Measurements from ENCODE around the genes TOGARAM1, PRPF39 and RPS29.

DNA sequence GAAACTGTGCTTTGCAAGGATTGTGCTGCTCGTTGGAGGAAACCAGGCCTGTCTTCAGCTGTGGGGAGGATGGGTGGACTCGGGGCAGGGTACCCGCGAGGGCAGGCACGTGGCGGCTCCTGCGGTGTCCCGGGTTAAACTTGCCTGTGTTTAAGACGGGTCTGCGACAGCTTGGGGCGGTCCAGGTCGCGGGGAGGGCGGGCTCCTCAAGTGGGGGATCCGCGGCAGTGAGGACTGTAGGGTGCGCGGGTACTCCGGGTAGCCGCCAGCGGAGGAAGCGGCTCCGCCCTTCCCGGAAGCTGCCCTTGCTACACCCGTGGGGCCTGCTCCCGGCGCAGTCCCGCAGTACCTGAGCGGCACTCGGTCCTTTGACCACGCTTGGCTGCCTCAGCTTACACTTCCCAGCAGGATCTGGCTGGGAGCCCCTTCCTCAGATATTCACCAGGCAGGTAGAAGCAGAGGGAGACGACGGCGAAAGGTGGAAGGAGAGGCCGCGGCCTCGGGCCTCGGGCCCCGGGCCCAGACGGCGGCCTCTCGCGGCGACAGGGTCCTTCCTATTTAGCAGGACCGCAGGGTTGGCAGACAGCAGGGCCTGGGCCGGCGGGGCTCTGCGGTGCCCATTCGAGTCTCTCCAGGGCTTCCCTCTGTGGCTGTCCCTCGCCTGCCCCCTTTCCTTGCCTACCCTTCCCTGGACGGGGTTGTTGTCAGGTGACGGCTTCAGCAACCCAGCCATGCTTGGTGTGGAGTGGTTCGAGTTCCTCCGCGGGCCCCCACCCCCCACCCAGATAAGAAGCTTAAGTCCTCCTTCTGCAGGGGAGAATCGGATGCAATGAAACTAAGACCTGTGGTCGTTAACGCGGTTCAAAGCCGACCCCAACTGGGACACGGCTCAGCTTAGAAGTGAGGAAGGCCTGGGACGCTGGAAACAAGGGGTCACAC lies 3.0 kb downstream of the TTC6 start:
- PRO-cap, result bidirectional peak, plus-strand start at position 345 of the sequence, minus-strand start at position 229 of the sequence

DNA sequence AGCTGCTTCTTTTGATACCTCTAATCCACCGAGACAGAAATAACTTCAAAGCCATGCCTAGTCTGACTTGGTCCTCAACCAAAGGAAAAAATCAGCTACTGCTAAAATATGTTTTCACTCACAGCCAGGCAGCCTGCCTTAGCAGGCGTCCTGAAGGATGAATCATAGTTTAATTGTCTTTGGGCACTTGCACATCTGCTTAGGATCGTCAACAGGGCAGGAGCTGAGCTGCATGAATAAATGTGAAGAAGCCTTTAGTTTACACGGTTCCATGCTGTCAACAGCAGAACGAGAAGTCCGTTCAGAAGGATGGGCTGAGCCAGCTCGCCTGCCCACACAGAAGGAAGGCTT lies 269.8 kb downstream of the TTC6 start:
- PRO-cap, result no peak

DNA sequence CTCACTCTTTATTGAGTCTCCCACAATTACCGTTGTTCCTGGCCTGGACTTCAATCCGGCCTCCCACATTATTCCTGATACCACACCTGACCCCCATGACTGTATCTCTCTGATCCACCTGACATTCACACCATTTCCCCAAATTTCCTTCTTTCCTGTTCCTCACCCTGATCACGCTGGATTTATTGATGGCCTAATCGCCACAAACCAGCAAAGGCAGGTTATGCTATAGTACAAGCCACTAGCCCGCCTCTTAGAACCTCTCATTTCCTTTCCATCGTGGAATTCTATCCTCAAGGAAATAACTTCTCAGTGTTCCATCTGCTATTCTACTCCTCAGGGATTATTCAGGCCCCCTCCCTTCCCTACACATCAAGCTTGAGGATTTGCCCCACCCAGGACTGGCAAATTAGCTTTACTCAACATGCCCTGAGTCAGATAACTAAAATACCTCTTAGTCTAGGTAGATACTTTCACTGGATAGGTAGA lies 13.1 kb upstream of the SSTR1 start:
- PRO-cap, result no peak

DNA sequence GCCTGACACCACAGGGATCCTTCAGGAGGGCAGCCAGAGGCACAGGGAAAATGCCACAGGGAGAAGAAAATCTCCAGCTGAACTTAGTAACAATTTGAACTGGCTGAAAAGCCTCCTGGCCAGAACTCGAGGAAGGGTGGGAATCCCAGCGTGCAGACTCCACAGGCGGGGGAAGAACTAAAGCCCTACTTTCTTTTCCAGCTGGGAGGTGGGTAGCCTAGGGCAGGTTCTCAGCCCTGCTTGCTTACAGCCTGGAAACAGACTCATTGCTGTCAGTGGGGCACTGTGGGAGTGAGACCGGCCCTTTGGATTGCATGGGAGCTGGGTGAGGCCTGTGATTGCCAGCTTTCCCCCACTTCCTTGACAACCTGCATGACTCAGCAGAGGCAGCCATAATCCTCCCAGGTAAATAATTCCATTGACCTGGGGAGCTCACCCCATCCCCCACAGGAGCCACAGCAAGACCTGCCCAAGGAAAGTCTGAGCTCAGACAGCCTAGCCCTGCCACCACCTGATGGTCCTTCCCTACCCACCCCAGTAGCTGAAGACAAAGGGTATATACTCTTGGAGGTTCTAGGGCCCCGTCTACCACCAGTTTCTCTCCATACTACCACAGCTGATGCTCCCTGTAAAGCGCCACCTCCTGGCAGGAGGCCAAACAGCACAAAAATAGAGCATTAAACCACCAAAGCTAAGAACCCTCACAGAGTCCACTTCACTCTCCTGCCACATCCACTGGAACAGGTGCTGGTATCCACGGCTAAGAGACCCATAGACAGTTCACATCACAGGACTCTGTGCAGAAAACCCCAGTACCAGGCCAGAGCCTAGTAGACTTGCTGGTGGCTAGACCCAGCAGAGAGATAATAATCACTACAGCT lies 294.2 kb downstream of the SEC23A start:
- PRO-cap, result no peak

GRCh38 chr14:39266161-39266998 lies 32.7 kb downstream of the MIA2 start:
- PRO-cap, result bidirectional peak, plus-strand start at chr14:39266674, minus-strand start at chr14:39266453; bidirectional peak, plus-strand start at chr14:39266873, minus-strand start at chr14:39266786

DNA sequence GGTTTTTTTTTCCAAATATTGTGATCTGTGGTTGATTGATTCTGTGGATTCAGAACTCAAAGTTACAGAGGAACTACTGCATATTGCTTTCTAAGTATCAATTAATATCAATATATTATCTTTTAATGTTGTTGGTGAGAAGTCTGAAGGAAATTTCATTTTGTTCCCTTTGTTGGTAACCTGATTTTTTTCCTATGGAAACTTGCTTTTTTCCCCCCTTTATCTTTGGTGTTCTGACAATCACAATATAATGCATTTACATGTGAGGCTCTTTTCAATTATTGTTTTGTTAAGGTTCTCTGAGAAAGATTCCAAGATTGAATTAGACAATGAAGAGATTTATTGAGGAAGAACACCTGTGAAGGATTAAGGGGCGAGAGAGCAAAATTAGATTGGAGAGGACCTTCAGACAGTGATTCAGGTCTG lies 64.4 kb downstream of the FBXO33 start:
- PRO-cap, result no peak

- PRO-cap, result no peak
Measured at GRCh38 chr14:40740960-40741249, 865.8 kb upstream of the LRFN5 start.

DNA sequence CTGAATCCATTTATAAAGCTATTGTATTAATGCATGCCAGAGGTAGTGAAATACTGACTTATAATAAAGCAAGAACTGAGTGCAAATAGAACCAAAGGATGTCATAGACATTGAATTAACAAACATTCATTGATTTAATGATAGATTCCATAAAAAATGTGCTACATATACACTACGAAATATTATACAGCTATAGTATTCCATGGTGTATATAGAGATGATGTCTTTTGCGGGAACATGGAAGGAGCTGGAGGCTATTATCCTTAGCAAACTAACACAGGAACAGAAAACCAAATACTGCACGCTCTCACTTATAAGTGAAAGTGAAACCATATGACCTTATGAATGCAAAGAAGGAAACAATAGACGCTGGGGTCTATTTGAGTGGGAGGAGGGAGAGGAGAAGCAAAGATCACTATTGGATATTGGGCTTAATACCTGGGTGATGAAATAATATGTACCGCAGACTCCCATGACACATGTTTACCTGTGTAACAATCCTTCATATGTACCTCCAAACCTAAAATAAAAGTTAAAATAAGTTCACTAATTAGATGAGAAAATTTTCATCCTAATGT lies 142.7 kb downstream of the LRFN5 start:
- PRO-cap, result no peak

DNA sequence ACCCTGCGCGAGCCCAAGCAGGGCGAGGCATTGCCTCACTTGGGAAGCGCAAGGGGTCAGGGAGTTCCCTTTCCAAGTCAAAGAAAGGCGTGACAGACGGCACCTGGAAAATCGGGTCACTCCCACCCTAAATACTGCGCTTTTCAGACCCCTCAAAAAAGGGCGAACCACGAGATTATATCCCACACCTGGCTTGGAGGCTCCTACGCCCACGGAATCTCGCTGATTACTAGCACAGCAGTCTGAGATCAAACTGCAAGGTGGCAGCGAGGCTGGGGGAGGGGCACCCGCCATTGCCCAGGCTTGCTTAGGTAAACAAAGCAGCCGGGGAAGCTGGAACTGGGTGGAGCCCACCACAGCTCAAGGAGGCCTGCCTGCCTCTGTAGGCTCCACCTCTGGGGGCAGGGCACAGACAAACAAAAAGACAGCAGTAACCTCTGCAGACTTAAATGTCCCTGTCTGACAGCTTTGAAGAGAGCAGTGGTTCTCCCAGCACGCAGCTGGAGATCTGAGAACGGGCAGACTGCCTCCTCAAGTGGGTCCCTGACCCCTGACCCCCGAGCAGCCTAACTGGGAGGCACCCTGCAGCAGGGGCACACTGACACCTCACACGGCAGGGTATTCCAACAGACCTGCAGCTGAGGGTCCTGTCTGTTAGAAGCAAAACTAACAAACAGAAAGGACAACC lies 1136.5 kb downstream of the FSCB start:
- PRO-cap, result no peak

DNA sequence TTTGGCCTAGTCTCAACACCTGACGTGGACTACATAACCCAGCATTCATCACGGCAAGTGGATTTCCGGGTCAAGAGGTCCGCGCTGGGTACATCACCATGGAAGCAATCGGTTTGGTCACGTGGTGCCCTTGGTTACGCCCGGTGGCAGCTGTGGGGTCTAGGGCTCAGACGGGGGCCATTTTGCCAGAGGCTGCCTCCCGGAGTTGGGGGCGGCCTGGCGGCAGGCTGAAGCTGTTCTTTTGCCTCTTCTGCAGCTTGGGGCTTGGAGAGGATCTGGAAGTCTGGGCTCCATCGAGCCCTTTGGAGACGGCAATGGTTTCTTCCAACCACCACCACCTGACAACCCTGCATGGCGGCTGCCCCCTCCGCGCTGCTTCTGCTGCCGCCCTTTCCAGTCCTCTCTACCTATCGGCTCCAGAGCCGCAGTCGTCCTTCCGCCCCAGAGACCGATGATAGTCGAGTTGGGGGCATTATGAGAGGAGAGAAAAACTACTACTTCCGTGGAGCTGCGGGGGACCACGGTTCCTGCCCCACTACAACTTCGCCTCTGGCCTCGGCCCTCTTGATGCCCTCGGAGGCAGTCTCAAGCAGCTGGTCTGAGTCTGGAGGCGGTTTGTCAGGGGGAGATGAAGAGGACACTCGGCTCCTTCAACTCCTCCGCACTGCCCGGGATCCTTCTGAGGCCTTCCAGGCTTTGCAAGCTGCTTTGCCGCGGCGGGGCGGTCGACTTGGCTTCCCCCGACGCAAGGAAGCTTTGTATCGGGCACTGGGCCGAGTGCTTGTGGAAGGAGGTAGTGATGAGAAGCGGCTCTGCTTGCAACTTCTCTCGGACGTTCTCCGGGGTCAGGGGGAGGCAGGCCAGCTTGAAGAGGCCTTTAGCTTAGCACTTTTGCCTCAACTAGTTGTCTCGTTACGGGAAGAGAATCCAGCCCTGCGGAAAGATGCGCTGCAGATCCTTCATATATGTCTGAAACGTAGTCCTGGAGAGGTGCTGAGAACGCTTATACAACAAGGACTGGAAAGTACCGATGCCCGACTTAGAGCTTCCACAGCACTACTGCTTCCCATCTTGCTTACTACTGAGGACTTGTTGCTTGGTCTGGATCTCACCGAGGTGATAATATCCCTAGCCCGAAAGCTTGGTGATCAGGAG lies at the start of gene TOGARAM1:
Gene TOGARAM1, plus strand, starts transcription at position 120 of the 1,155 bp plus-strand sequence.
- PRO-cap, result bidirectional peak, plus-strand start at position 162 of the sequence, minus-strand start outside the sequence; bidirectional peak, plus-strand start at position 768 of the sequence, minus-strand start at position 681 of the sequence

GRCh38 chr14:44982950-44983805 lies 21.2 kb downstream of the TOGARAM1 start:
- PRO-cap, result no peak

DNA sequence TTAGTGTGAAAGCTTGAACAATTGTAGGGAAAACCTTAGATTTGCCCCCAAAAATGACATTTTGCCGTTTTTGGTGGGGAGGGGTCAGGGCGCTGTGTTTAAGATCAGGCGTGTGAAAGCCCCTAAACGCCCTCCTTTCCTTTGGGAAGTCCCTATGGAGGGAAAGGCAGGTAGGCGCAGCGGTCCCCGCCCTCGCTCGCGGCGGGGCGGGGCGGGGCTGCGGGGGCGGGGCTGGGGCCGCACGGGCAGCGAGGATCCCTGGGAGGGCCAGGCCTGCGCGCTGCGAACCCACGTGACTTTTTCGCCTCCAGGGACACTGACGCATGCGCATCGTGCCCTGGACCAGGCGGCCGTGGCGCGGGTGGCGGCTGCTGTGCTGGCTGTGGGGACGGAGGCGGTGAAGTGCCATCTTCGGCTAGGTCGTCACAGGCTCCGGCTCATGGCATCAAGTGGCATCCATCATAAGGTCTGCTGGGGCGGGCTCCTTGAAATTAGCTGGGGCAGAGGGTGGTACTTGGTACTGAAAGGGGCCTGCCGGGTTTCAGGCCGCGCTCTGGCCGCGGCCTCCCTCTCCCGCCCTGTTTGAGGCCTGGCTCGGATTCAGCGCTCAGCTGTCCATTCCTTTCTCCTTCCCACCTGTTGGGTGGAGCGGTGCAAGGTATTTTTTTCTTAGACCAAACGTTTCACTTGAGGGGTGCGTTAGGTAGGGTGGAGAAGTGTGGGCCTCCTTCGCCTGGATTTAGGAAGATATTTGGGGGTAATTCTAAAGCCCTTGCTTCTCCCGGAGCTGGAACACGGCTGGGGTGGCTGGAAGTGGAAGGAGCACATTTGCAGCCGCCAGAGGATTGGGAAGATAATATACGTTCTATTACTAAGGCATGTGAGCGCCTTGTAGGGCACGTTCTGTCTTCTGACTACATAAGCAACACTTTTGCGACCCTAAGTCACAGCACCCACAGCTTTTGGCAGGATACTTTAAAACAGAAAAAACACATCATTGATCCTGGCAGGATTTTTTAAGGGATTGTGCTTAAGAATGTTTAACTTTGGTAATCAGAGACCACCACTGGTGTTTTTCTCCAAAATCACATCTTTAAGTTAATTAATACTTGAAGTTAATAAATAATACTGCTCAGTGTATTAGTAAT lies at the start of gene PRPF39:
Gene PRPF39, plus strand, starts transcription at position 333 of the 1,148 bp plus-strand sequence.
- PRO-cap, result bidirectional peak, plus-strand start at position 345 of the sequence, minus-strand start at position 143 of the sequence

DNA sequence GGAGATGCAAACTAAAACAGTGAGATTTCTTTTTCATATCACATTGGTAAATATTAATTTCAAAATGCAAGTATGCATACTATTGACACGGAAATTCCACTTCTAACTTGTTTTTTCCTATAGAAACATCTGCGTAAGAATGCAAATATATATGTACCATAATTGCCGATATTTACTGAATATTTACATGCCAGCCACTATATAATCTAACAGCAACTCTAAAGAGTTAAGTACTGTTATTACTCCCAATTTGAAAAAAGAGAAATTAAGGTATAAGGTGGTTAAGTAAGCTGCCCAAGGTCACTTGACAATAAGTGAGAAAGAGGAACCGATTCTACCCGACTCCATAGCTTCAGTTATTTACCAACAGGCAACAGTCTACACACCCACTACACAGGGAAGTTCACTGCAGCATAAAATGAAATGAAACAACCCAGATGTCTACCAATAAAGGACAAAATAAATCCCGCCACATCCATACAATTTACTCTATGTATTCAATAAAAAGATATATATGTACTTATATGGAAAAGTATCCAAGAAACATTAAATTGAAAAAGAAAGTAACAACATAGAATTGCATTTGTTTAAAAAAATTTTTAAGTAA lies 1.1 kb downstream of the MIS18BP1 start:
- PRO-cap, result no peak

- PRO-cap, result no peak
Measured at GRCh38 chr14:45889016-45889505, 636.1 kb upstream of the MIS18BP1 start.

DNA sequence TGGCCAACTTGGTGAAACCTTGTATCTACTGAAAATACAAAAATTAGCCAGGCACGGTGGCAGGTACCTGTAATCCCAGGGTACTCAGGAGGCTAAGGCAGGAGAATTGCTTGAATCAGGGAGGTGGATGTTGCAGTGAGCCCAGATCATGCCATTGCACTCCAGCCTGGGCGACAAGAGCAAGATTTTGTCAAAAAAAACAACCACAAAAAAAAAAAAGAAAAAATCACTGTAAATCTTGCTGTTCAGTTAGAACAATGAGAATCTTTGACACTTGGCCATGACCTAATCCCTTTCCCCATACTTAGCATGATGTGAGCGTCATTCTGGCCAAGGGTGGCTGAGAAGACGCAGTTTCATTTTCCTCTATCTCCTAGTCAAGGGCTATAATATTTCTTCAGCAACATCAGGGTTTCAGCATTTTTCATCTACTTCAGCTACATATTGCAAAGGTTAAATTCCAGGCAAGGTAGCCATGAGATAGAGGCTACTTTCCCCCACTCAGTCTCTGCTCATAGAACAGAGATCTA lies 599.4 kb upstream of the MDGA2 start:
- PRO-cap, result no peak

DNA sequence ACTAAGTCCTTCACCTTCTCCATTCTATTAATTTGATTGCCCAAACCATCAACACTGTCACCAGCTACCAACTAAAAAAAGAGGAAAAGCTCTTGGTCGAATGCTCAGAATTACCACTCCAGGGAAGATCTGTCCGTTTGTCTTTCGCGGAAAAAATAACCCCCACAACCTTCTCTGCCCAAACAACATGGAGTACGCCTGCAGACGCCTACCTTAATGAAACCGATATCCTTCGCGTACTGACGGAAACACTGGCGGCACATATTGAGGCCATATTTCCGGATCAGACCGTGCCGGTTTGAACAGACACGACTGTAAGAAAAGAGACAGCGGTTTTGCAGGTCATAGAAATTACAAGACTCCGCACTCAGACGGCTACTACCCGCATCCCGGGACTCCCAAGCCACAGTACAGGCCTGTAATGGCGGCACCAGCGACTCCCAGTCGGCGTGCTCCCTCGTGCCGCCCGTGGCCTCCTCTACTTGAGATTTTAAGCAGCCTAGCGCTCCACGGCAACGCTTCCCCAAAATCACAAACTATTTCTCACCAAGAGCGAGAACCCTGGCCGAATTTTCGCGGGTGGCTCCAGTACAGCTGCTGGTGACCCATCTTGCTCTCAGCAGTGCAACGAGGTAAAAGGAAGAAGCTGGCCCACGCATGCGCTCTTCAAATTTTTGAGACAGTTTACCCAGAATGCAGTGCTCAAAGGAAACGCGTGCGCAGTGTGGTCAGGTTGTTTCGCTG lies at the start of gene RPS29:
Gene RPS29, minus strand, starts transcription at position 643 of the 744 bp plus-strand sequence.
- PRO-cap, result bidirectional peak, plus-strand start outside the sequence, minus-strand start at position 623 of the sequence

DNA sequence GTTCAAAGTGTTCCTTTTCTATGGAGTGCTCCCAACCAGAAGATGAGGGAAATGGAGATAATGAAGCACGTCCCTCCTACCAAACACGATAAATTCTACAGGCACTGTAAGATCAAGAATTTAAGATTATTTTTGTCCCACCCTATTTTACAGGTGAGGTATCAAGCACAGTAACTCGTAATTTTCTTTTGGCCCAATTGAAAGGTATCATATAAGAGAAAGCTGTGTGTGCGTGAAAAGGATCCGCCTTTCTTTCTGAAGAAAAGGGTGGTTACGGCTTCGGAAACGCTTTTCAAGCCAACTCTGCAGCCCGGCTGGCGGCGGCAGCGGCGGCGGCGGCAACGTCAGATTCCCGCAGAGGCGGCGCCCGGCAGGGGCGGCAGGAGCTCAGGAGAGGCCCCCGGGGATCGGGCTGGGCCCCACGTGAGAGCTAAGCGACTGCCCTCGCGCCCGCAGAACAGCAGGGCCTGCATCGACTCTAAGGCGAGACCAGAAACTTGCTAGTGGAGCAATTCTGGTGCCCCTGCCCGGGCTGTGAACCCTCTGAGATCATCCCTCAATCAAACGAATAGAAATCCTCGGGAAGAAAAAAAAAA lies 603 bp upstream of the KLHDC2 start:
- PRO-cap, result bidirectional peak, plus-strand start at position 306 of the sequence, minus-strand start at position 257 of the sequence; bidirectional peak, plus-strand start at position 347 of the sequence, minus-strand start at position 346 of the sequence

DNA sequence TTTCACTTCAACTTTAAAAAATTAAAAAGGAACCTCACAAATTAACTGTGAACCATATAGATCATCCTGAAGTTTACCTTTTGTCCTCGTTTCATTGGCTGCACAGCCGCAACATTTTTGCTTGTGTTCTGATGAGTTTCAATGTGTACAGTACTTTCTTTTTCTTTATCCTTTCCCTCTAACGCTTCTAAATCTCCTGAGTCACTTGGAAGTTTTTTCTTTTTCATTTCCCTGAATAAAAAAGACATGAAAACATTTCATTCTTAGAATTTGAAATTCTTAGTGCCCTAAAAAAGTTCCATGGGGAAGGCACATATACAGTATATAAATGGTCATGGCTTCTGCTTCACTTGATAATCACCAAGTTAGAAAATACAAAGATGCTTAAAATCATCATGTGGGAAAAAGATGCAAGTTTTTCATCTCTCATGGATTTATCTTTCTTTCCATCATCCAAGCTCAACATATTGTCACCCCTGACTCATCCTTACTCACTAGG lies 27.8 kb downstream of the KLHDC2 start:
- PRO-cap, result no peak

DNA sequence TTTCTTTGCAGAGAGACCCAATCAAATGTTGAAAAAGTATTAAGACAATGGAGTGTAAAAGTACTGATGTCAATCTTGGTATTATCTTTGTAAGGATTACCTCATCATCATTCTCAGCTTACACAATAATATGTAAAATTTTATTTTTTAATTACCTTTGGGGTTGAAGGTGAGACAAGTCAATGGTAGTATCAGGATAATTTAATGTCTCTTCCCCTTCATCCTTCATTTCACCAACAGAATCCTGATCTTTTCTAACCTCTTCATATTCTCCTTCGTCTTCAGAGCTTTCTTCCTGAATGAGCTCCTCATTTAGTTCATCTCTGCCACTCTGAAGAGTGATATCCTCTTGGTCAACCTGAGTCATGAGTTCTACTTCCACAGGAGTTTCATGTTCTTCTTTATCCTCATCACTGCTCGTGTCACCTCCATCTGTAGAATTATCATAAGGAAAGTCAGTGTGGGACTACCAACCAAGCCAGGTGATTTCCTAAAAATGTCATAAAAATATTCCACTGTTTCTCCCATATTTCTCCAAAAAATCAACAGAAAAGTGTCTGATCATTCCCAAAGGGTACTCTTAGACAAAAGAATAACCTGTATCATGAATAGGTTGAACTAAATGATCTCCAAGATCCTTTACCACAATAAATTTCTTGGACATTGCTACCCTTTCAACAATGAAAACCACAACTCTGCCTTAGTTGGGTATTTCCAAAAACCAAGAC lies 32.5 kb downstream of the KLHDC2 start:
- PRO-cap, result no peak

GRCh38 chr14:49851695-49852158 lies 861 bp downstream of the NEMF start:
- PRO-cap, result unidirectional peak, plus-strand start at chr14:49852060

All from sternocleidomastoid (tissue), 1 donor.